AG09319 (cell line): ENCODE measurements around a stretch of chr15.

- RRBS, result 83% methylated on average over 7 of the region's 28 CpGs
These were observed 20.0 kb upstream of the KLF13 start for GRCh38 chr15:31306427-31307144.

- RRBS, result no CpG with 5 or more reads among the region's 6 CpGs
These were observed 4.0 kb upstream of the KLF13 start for GRCh38 chr15:31322563-31323084.

DNA sequence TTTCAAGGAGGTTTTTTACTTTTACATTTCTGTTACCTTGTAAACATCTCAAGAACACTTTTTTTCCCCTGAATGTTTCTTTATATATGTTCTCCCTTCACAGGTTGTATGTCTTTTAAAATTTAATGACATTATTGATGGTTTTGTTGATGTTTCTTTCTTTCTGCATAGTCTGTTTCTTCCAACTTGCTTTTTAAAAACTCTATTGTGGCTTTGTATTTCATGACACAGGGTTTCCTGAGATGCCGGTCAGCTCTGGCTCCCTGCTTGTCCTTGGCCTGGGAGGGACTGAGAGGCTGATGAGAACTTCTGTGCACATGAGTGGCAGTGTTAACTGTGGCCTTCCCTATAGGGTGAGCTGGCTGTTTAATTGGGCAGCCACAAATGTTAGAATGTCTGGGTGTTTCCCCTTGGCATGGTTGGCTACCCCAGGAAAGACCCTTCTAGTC is 3.2 kb upstream of the KLF13 start:
- RRBS, result no CpG with 5 or more reads among the region's 1 CpG

DNA sequence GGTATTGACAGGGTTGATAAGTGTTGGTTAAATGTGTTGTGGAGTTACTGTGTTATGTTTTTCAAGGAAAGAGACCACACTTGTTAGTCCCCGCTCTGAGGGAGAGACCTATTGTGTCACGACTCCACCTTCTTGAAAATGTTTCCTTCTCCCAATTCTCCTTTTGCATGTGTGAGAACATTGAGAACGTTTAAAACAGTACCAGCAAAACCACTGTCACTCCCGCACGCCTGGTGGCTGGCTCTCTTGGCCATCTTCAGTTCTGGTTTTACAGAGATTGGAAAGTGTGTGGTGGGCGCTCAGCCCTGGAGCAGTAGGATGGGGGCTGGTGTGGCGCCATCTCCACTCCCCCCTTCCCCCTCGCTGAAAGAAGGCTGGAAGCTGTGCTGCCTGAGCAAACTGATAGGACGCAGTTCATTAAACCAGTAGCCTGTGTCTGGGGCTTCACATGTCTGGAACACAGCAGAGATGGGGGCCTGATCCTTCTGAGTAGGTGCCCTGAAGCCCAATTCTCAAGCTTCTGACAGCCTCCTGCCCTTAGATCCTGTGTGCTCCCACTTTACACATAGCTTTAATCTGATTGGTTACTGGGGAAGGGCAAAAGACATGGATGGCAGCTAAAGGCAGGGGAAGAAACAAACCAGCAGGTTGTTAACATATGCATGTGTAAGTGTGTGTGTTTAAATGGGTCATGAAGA is 5.7 kb downstream of the KLF13 start:
- RRBS, result no CpG with 5 or more reads among the region's 9 CpGs

DNA sequence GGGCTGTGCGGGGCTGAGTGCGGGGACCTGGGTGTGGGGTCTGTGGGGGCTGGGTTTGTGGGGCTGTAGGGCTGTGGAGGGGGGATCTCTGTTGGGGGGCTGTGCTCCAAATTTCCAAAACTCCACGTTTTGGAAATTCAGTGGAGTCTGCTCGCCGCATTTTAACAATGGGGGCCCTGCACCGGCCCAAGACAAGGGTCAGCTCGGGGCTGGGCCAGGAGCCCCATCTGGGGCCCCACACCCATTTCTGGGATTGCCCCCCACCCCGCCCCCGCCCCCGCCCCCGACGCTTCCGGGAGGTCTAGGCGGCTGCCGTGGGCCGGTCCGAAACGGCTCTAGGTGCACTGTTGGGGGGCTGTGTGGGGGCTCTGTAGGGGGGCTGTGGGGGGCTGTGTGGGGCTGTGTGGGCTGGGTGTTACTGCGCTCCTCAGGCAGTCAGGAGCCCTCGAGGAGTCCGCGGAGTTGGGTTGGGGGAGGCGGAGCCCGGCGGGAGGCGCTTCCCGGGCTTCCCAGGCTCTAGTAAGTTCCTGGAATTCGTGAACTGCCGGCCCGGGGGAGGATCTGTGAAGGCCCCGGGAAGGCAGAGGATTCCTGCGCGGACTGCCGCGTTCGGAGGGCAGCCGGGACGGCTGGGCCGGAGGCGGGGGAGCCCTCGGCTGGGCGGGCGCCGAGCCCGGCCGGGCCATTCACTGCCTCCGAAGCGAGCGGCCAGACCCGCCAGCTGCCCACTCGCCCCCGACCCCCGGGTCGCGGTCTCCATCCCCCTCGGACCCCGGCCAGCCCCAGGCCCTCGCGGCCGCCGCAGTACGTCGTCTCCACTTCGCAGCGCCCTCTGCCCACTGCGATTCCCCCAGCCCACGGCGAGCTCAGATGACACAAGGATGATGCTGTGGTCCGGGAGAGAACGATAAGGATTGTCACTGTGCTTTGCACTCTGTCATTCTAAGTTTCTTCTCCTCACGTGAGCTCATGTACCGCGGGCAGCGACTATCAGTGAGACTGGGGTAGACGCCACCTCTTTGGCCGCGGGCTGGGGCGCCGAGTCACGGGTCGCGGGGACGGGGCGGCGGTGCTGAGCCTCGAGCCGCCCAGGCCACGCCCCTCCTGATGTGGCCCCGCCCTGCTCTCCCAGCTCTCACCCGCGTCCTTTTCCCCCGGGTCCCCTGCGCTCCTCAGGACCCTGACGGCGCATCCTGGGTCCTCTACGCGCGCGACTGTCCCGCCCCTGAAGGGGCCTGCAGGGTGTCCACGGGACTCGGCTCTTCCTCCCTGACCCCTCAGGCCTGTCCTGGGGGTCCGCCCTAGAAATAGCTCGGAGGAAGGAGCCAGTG is 65.2 kb downstream of the KLF13 start:
- RRBS, result 2% methylated on average over 18 of the region's 104 CpGs

- RRBS, result no CpG with 5 or more reads among the region's 13 CpGs
These were observed 137.0 kb downstream of the KLF13 start for GRCh38 chr15:31463417-31464256.

DNA sequence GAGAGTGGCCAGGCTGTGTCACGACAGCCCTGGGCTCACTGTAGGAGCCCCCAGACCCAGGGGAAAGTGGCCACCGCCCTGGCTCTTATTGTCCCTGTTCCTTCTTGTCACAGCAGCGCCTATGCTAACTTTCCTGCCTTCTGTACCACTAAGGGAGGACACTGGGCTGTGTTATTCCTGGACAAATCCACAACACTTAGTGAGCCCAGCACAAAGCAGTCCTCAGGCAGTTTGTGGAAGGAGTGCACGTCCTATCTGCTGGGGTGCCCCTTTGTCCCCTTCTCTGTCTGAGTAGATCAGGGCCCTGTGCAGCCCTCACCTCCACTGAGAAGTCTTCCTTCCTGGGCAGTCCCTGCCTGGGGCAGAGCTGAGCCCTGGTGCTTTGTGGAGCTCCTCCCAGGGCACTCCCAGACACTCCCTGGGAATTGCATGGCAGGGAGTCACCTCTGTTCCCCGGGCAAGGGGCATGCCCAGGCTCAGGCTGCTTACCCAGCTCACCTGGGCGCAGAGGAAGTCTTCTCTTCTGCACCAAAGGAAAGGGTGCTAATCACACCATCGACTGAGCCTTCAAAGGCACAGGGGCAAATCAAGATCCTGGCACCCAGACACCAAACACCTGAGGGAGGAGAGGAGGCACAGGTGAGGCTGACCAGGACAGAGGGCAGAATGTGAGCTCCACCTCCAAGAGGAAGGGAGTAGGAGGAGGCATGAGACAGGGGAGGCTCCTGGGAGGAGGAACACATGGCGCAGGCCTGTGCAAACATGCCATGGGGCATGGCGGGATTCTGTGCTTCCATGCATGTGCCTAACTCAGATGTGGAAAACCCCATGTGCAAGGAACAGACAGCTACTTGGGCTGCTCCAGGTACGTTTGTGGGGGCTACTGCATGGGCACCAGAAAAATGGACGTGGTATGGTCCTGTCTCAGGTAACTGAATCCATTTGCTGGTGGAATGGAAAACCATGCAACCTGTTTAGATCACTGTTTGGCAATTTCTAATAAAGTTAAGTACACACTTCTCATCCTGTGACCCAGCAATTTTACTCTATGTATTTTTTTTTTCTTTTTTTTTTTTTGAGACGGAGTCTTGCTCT is 138.8 kb downstream of the KLF13 start:
- RRBS, result no CpG with 5 or more reads among the region's 12 CpGs

GRCh38 chr15:31480690-31480995 is 154.0 kb downstream of the KLF13 start:
- RRBS, result no CpG with 5 or more reads among the region's 4 CpGs

GRCh38 chr15:31484034-31484383 is 157.4 kb downstream of the KLF13 start:
- RRBS, result no CpG with 5 or more reads among the region's 46 CpGs

GRCh38 chr15:31486026-31486687 is 159.5 kb downstream of the KLF13 start:
- RRBS, result no CpG with 5 or more reads among the region's 14 CpGs

- RRBS, result no CpG with 5 or more reads among the region's 7 CpGs
These were observed 162.0 kb downstream of the KLF13 start for GRCh38 chr15:31488365-31489397.

GRCh38 chr15:31904987-31905400 is 34.5 kb upstream of the OTUD7A start:
- RRBS, result no CpG with 5 or more reads among the region's 7 CpGs

DNA sequence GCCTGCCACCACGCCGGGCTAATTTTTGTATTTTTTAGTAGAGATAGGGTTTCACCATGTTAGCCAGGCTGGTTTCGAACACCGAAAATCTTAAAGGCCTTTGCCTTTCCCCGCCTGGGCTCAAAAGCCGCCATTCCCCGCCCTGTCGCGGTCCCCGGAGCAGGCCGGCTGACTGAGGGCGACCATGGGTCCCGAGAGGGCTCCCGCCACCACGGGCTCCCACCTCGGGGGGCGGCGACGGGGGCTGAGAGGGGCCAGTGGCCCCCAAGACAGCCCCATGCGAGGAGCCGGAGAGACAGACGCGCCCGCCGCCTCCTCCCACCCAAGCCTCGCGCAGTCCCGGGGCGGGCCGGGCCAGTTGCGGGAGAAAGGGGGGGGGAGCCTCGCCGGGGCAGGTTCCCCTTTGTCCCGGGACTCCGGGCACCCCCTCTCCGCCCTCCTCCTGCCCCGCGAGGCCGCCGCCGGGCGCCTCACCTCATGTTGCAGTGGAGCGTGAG is 60.9 kb downstream of the GOLGA8K start:
- RRBS, result no CpG with 5 or more reads among the region's 43 CpGs

DNA sequence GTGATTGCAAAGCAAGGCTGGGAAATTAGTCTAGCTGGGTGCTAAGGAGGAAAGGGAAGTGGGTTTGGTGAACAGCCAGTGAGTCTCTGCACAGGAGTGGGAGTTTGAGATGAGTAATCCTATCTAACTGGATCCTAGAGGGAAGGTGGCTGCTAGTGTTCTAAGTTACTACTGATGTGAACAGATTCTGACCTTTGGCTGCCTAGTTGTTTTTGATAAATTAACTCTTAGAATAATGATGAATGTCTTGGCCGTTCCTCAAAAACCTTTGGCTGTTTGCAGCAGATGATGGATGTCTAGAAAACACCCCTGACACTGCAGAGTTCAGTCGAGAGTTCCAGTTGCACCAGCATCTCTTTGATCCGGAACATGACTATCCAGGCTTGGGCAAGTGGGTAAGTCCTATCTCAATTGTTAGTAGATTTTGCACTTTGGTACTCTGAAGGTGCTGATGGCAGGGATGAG is 33.5 kb upstream of the GREM1 start:
- RRBS, result no CpG with 5 or more reads among the region's 3 CpGs

DNA sequence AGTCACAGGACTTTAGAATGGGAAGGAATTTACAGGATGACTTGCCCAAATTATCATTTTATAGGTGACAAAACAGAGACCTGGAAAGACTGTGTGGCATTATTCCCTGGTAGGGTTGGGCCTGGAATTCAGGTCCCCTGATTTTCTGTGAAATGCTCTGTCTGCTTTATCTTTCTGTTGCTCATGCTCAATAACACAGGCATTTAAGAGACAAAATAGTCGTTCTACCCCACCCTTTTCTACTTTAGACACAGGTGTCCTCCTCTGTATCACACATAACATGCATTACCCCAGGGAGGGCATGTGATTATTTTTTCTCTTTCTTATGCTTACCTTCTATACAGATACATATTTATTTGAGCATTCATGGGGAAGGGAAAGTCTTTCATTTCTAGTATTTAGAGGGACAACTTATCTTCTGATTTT is 82.8 kb downstream of the GREM1 start:
- RRBS, result no CpG with 5 or more reads among the region's 1 CpG

DNA sequence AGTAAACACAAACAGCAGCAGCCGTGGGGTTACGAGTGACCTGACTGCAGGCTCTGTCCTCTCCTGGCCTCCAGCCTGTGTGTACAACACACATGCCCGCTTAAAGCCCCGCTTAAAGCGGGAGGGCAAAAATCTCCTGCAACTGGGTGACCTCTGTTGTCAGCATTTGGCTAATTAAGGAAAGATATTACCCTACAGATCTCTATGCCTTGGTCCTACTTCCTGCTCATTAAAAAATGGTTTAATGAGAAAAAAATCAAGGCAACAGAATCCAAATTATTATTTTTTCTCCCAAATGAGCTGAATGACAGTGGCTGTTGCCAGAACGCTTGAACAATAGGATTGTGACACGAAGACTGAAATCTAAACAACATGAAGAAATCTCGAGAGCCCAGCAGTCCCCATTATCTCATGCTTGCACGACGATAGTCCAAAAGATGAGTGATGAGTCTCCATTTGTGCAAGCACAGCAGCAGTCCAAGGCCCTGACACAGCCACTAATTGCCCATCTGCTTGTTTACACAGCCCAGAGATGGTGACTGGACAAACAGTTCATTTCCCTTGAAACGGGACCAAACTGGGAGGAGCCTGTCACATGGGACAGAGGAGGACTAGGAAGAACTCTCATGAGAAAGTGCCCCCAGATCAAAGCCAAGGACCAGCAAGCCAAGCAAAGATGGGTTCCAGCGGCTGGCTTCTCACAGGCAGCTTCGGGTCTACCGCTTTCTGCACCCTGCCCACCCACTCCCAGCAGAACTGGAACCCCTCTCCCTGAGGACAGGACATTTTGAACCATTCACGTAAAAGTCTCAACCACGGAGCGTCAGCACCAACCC is 120.9 kb downstream of the GREM1 start:
- RRBS, result no CpG with 5 or more reads among the region's 17 CpGs

- RRBS, result no CpG with 5 or more reads among the region's 3 CpGs
These were observed 43.5 kb downstream of the FMN1 start for GRCh38 chr15:33150693-33151721.

DNA sequence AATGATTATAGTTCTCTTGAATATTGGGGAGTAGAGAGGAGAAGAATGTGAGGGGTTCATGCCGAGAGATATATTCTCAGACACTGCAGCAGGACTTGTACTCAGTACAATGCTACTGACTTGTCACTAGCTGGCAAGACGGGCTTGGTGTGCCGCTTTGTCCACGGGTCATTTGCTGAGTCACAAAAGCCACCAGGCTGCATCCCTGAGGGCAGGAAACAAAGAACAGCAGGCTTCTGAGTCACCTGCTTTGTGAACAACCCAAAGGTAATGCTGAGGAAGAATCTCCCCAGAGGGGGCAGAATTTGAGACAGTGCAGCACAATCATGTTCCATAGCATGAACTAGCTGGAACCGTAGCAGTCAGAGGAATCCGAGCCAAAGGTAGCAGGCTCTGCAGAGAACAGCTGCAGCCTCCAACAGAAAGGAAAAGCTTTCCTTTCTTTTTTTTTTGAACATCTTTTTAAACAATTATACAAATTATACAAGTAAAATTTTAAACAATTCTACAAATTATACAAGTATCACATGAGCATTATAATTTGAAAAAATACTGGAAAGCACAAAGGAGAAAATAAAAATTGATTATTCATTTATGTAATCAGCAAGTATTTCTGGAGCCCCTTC is 7.4 kb upstream of the FMN1 start:
- RRBS, result no CpG with 5 or more reads among the region's 6 CpGs

- RRBS, result no CpG with 5 or more reads among the region's 4 CpGs
These were observed 219.8 kb downstream of the RYR3 start for GRCh38 chr15:33530596-33530873.

DNA sequence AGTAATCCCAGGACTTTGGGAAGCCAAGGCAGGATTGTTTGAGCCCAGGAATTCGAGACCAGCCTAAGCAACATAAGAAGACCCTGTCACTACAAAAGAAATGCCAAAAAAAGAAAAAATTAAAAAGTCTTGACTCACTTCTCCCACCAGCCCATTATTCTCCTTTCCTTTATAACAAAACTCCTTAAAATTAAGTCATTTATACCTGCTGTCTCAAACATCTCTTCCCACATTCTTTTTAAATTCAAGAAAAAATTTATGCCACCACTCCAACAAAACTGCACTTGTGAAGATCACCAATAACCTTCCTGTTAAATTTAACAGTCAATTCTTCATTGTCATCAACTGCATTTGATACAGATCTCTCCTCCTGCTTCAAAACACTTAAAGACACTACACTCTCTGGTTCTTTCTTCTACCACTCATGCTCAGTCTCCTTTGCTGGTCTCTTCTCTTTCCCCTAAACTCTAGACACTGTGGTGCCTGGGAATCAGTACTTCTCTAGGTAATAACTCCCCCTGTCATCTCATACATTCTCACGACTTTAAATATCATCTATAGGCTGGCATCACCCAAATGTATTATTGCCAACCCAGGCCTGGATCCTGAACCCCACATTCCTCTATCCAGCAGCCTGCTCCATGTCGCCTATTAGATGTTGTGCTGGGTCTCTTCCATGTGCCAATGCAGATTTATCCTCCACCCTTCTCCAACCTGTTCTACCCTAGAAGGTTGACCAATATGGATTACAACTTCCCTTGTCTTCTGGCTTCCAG is 30.3 kb downstream of the CHRM5 start:
- RRBS, result no CpG with 5 or more reads among the region's 3 CpGs